BJ (cell line): ENCODE data around the genes SMG5, HDGF and INSRR.

GRCh38 chr1:156112413-156112911, 2.0 kb upstream of the LMNA start:
- CAGE, long polyA plus RNA: no peak
- RRBS: no CpG with 5 or more reads among the region's 4 CpGs

DNA sequence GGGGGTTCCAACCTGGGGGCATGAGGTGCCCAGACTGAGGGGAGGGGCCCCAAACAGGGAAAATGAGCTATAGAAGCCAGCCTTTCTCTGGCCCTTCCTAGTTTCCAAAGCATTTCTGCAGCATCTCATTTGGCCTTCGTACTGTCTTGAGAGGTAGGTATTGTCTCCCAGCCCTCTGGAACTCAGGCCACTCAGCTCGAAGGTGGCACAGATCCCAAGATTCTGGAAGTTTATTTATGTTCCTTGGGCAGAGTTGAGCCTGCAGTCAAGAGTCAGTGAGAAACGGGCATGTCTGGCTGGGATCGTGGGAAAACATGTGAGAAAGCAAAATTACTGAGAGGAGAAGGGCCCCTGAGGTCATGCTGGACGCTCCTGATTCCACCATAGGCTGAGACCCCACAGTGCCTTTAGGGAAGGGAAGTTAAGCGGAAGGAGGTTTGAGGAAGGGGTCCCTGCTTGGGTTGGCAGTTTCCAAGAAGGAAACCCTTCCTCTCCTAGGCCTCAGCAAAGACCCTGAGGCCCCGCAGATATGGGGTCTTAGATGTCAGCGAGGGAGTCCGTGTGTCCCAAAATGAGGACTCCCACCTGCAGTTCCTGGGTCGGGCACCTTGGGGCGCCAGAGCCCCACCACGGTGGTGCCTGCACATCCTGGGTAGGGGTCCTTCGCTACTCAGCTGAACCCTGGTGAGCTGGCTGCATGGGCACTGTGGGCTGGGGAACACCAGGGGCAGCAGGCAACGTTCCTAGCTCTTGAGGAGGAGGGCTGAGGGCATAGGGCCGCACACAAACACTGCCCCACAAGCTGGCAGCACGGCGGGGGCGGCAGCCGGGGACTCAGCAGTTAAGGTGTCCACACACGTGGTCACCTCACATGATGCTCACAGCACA, 12.4 kb upstream of the SEMA4A start:
- CAGE, long polyA plus RNA: no peak
- RRBS: no CpG with 5 or more reads among the region's 20 CpGs

GRCh38 chr1:156148007-156148831, 5.2 kb upstream of the SEMA4A start:
- CAGE, long polyA plus RNA: no peak
- RRBS: no CpG with 5 or more reads among the region's 8 CpGs

GRCh38 chr1:156160694-156161933, 7.7 kb downstream of the SEMA4A start:
- CAGE, long polyA plus RNA: no peak
- RRBS: 0% methylated on average over 3 of the region's 60 CpGs

DNA sequence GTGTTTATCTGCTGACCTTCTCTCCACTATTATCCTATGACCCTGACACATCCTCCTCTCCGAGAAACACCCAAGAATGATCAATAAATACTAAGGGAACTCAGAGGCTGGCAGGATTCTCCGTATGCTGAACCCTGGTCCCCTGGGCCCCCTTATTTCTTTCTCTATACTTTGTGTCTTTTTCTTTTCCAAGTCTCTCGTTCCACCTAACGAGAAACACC, 11.8 kb upstream of the SLC25A44 start:
- CAGE, long polyA plus RNA: no peak
- RRBS: no CpG with 5 or more reads among the region's 4 CpGs

DNA sequence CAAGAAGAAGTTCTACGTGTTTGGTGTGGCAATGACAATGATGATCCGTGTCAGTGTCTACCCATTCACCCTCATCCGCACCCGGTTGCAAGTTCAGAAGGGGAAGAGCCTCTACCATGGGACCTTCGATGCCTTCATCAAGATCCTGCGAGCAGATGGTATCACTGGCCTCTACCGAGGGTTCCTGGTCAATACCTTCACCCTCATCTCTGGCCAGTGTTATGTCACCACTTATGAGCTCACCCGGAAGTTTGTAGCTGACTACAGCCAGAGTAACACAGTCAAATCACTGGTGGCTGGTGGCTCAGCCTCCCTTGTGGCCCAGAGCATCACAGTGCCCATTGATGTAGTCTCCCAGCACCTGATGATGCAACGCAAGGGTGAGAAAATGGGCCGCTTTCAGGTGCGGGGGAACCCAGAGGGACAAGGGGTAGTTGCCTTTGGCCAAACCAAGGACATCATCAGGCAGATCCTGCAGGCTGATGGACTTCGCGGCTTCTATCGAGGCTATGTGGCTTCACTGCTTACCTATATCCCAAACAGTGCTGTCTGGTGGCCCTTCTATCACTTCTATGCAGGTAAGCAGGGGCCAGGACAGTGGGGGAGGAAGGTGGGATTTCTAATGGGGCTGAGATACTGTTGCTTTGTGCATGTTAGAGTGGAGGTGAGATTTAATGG, 6.1 kb downstream of the SLC25A44 start:
- CAGE, long polyA plus RNA: no peak
- RRBS: no CpG with 5 or more reads among the region's 14 CpGs

DNA sequence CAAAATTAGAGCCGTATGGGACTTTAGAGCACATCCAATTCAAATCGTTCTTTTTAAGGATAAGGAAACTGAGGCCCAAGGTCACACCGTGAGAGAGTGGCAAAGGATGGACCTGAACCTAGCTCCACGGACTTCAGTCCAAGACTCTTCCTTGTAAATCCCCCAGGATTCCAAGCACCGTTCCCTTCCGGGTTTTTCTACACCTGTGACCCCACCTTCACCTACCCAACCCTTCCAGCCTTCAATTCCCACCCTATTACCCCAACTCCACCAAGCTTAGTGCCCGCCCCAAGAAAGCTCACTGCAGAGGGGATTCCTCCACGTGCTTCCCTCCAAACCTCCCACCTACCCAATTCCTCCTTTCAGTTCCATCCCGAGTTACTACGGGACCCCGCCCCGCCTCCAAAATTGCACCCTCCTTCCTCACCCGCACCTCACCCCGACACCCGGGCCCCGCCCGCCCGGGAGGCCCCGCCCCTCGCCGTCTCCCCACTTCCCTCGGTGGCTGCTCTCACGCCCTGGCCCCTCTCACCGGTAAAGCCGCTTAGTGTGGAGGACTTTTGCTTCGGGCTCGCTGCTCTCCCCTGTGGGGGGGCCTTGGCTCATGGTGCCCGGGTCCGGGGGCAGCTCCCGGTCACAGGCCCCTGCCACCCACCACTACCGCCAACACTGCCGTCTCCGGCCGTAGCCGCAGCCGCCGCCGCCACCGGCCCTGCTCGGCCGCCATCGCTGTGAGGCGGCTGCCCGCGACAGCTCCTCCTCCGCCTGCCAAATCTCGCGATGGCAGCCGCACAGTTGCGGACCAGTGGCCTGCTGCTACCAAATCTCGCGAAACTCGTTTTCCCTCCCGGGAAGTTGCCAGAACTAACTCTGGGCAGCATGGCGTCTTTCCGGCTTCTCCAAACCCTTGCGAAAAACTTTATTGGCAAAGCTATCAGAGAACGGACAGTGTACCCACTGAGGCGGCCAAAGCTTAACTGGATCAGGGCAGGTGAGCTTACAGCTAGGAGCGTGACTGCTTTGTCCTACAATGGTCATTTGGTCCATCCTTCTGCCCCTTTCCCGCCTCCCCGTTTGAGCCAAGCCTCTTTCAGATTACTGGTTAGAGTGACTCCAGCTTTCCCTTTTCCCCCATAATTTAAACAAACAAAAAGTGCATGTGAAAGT, at the start of gene SMG5:
TSS of gene SMG5 (minus strand) at position 751 of the 1,167 bp plus-strand sequence.
- CAGE, long polyA plus RNA: start-site peak on the minus strand centred at position 747 of the sequence, 33 bp wide, 183 and 173 reads in 2 replicates
- RRBS: 2% methylated on average over 14 of the region's 62 CpGs

DNA sequence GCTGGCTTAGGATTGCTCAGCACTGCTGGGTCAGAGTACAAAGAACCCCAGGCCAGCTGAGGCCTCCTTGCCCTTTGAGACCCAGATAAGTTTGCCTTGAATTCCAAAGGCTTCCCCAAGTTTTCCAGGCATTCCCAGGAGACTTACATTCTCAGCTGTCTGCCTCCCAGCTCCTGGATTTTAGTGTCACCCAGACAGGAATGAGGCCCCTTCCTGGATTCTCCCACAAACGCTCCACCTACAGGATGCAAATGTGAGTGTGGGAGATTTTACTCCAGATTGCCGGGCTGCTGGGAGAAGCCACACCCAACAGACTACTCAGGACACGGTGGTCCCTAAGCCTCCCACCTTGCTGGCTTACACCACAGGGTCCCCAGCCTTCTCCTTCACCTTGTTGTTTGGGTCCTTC, 10.4 kb downstream of the RHBG start:
- CAGE, long polyA plus RNA: no peak
- RRBS: no CpG with 5 or more reads among the region's 3 CpGs

- CAGE, long polyA plus RNA: no peak
- RRBS: no CpG with 5 or more reads among the region's 8 CpGs
Measured at GRCh38 chr1:156385669-156386120, 16.7 kb downstream of the RHBG start.

DNA sequence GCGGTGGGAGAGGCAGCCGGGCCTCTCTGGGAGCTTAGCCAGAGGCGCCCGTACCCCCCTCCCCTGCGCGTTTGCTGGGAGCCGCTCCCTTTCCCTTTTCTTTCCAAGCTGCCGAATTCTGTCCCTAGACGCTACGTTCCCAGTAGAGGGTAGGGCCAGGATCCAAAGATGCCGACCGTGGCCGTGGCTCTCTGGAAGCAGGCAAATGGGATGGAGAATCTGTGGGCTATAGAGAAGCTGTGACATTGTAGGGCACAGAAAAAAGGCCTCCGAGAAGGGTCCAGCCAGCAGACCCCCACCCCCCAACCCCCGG, 63.8 kb downstream of the MEF2D start:
- CAGE, long polyA plus RNA: no peak
- RRBS: no CpG with 5 or more reads among the region's 15 CpGs

DNA sequence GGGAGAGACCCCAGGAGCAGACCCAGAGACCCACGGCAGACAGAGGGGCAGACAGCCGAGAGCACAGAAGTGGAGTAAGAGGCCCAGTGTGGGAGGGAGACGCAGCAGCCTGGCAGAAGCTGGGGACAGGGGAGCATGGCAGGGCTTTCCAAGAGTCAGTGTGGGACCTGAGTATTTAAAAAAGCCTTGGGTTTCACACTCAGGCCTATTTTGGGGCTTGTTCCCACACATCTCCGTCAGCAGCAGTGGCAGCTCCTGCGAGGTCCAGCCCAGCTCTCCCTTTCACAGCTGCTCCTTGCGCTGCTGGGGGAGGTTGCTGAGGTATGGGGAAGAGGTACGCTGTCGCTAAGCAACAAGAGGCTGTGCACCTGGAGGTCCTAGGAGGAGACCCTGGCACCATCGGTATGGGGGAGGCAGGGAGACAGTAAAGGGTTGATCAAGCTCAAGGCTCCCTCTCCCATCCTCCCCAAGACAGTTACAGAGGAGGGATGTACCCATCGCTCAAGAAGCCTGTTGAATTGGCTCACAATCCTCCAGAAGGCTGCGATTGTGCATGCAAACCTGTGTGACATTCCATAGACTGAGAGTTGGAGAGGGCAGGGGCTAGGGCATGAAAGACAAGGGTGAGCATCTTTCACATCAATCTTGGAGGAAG, 9.1 kb upstream of the MEF2D start:
- CAGE, long polyA plus RNA: no peak
- RRBS: no CpG with 5 or more reads among the region's 11 CpGs

DNA sequence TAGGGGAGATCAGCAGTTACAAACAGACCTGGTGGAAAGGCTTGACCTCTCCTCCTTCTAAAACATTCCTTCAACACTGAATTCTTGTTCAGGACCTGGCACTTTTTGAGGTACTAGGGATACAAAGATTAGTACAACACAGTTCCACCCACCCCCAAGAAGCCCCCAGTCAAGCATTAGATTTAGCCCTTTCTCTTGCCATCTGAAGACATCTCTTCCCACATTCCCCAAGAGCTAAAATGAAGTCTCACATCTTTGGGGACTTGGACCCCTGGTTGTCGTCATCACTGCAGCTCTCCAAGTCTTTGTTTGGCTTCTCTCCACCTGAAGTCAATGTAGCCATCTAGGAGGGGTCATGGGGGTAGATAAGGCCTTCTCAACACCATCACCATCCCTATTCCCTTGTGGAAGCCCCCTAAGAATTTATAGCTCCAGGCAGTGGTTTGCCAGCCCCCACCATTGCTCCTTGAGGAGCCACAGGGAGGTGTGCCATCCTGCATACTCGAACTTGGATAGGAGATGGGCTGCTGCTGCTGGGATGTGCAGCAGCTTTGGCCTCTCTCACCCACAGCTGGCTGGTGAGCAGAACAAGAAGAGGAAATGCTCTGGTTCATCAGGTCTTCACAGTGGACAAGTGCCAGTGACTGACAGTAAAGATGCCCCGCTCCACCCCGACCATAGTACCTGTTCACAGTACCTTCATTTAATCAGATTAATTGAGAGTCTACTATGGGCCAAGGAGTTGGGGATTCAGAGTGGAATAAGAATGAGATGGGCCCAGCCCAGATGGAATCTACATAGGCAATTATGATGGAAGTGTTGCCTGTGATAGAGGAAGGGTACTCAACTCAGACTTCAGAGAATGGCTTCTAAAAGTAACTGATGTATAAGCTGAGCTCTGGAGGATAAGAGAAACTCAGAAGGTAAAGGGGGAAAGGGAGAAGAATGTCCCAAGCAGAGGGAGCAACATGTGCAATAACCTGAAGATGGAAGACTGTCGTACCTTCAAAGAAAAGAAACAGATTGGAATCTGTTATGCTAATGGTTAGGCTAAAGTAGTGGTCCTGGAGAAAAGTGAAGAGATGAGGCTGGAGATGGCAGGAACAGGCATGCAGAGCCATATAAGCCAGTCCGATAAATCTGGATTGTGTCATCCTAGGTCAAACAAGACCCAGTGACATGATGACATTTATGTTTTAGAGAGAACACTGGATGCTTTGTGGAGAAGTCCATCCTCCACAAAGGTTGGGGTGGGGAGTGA, 5.0 kb downstream of the NAXE start:
- CAGE, long polyA plus RNA: no peak
- RRBS: no CpG with 5 or more reads among the region's 6 CpGs

DNA sequence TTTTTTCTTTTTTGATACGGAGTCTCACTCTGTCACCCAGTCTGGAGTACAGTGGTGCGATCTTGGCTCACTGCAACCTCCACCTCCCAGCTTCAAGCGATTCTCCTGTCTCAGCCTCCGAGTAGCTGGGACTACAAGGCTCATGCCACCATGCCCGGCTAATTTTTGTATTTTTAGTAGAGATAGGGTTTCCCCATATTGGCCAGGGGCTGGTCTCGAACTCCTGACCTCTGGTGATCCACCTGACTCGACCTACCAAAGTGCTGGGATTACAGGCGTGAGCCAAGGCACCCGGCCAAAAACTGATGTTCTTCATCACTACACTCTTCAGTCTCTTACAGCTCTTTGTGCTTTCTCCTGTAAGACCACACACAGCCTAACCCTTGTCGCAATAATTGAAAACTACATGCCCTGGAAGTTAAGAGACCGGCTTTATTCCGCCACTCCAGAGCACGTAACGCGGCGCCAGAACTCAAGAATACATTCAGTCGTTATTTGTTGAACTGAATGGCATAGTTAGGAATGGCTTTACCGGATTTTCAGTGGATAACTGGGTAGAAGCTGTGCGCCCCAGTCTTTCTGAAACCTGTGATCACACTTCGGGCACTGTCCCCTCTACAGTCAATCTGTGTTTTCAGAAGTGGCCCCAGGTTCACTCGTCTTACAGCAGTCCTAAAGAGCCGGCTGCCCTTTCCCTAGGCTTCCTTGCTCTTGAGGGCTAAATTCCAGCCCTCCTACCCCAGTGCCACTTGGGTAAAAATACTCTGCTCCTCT, 9.2 kb downstream of the NAXE start:
- CAGE, long polyA plus RNA: no peak
- RRBS: 1% methylated on average over 7 of the region's 22 CpGs

- CAGE, long polyA plus RNA: no peak
- RRBS: no CpG with 5 or more reads among the region's 3 CpGs
Measured at GRCh38 chr1:156618971-156619247, 306 bp upstream of the HAPLN2 start.

DNA sequence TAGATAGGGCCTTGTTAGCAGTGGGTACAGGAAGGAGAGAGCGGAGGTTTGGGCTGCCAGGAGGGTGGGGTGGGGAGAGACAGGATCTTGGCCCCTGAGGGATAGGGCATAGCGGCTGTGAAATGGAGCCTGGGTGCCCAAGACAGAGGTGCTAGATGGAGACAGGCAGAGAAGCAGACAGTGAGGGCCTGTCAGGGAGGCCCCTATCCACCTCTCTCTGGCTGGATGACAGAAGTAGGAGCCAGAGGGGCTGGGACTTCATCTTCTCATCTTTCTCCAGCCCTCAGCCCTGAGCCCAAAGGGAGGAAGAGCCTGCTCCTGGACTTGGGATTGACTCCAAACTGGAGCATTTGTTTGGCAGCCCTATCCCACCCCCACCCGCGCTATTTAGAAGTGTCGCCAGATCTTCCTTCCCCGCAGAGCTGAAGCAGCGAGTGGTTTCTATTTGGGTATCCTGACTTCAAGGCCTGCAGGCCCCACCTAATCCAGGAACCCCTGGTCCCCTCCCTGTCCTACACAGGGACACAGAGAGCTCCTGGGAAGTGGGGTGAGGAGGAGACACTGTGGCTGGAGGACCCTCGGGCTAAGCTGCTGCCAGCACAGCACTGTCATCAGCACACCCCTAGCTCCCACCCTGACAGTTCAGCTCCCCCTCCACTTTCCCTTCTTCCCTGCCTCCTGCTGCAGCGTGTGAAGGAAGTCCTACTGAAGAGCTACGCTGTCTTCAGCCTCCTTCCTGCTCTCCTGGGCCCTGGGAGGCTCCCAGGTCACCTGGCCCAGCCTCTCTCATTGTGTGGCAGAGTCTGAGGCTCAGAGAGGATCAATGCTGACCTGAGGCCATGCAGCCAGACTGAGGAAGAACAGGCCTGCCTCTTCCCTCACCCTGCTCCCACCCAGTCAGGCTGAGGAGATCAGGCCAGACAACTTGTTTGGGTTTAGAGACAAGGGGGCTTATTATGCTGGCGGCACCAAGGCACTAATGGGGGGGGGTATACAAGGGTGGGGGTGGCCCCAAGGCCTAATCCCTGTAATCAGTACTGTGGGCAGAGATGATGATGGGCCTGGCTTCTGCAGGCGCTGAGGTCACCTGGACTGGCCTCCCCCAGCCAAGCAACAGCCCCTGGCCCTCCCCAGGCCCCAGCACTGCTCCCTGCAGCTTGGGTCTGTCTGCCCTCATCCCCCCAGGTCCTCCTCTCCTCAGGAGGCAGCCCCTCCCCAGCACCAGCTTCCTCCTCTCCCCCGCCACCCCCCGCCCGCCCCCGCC, 9.3 kb downstream of the NES start:
- CAGE, long polyA plus RNA: no peak
- RRBS: no CpG with 5 or more reads among the region's 16 CpGs

DNA sequence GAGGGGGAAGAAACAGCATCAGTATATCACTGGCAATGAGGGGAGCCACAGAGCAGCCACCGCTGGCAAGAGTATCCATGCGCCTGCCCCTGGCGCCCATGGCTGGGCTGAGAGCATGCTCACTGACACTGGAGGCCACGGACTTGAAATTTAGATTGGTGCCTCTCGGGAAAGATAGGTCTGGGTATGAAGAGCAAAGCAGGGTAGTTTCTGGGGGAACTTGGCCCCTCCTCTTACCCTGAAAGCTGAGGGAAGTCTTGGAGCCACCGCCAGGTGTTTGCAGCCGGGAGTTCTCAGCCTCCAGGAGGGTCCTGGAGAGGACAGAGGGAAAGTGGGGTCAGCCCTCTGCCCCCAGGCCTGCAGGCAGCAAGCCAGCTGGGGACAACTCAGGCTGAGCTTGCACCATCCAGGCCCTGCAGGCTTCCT, 4.0 kb downstream of the NES start:
- CAGE, long polyA plus RNA: no peak
- RRBS: no CpG with 5 or more reads among the region's 7 CpGs

- CAGE, long polyA plus RNA: no peak
- RRBS: no CpG with 5 or more reads among the region's 7 CpGs
Measured at GRCh38 chr1:156715300-156716505, 10.3 kb upstream of the CRABP2 start.

DNA sequence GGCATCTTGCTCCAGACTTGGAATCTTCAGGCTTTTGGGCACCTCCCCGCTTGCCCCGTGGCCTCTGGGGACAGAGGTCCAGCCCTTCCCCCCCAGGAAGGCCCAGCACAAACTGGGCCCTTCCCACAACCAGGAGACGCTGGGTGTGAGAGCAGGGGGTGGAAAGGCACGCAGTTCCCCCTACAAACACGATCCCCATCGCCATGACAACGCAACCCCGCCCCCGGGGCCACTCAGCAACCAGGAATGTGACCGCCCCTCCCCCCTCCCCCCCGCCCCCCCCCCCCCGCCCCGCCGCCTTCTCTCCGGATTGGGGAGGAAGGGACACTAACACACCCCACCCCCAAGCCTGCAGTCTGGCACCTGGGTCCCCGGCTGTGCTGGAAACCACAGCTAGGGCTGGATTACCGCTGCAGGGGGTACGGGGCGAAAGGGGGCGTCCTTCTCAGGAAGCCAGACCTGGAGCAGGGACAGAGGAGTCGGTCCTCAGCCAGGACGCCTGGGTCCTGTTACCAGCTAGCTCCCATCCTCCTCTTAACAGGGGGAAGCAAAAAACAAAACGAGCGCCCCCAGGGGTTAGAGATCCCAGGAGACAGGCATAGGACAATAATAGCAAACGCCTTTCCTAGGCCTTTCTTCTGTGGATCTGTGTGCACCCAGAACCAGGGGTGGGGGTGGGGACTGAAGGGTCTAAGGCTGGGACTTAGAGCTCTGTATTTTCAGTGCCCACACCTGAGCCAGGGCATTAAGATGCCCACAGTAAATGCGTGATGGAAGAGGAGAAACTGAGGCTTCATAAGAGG, 4.3 kb downstream of the HDGF start:
- CAGE, long polyA plus RNA: no peak
- RRBS: 3% methylated on average over 4 of the region's 26 CpGs

- CAGE, long polyA plus RNA: start-site peak on the minus strand at chr1:156751348-156751521, 481 and 239 reads in 2 replicates; start-site peak on the minus strand at chr1:156751668-156751701, 293 and 258 reads in 2 replicates
- RRBS: under 1% methylated on average over 84 of the region's 127 CpGs
Measured at GRCh38 chr1:156750962-156751983, at the start of gene HDGF. TSS of gene HDGF (minus strand) at chr1:156751675.

DNA sequence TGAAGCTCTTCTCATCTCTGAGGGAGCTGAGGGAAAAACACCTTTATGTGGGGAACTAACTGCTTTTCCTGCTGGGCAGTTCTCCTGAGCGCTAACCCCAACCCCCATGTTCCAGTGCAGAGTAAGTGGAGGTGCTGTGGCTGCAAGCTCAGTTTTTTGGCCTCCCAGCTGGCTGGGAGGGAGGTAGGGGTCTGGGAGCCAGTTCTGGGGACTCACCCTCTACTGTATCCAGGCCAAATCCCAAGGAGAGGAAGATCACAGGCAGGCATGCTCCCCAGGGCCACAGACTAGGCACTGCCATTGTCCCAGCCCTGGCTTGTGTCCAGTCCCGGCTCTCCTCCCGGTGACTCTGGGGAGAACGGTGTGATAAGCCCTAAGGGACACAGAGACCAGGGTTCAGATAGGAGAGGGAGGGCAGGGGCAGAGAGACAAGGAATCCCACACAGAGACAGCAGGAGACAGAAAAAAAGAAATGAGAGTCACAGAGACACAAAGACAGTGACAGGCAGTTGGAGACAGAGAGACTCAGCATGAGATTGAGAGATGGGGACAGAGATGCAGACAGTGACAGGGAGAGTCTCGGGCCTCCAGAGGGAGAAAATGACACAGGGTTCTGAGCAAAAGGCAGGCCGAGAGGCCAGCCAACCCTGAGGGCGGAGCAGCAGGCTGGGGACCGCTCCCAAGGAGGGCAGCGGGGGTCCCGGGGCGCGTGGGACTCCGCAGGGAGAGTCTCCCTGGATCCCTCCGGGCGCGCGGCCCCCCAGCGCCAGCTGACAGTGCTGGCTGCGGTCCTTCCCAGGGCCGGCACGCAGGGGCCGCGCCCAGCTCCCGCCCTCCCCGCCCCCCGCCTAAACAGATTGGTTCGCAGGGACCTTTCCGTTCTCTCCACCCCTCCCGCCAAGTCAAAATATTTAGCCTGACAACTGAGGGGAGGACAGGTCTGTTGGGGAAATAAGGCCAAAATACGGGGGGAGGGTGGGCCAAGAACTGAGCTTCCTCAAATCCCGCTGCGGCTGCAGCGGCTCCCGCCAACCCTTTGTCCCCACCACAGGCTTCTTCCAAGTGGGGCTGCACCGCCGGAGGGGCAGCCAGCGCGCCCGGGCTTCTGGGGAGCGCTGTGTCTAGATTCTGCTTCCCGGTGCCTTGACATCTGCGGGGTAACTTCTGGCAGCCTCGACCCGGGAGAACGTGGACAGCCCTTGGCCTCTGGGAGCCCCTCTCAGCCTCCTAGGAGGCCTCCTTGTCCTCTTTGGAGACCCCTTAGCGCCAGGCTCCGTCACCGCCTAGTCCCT, at the start of gene INSRR:
TSS of gene INSRR (minus strand) at position 797 of the 1,292 bp plus-strand sequence.
- CAGE, long polyA plus RNA: no peak
- RRBS: 7% methylated on average over 11 of the region's 48 CpGs